ENCODE measurements around a stretch of chr3.

DNA sequence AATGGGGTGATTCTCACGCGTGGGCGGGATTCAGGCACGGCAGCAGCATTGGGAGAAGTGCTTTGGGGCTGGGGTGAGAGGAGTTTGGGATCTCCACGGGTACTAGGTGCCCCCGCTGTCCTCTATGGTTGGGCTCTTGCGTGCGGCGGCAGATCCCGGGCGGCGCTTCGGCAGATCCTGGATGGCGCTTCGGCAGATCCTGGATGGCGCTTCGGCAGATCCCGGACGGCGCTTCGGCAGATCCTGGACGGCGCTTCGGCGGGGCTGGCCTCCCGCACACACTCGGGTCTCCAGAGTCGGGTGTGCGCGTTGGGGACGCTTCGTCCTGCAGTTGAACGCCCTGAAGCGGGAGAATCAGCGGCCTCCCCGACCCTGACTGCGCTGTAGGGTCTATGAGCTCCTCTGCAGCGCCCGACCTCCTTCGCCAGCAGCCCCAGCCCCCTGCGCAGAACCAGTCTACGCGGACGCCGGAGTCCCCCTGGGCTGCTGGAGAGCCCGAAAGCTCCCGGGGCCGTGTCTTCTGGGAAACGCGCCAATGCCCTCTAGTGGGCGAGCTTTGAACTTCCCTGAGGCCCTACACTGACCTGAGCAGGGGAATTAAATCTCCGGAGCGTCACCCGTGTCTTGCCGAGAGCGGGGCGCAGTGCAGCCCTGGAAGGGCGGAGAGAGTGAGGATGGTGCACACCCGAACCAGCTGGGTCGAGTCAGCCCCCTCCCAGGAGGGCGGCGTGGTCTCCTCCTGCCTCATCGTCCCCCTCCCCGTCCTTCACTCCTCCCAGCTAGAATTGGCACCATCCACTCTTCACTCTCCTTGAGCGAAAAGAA, 48.0 kb upstream of the EPHB3 start:
- RRBS, 2 experiments: 1 to 3% methylated on average over 4 to 11 of the region's 65 CpGs
CAGE:
- cytosol, long polyA minus RNA: no peak
- cytosol, long polyA plus RNA: no peak
- long polyA plus RNA: no peak
- nucleus, long polyA minus RNA: no peak
- nucleus, long polyA plus RNA: no peak

DNA sequence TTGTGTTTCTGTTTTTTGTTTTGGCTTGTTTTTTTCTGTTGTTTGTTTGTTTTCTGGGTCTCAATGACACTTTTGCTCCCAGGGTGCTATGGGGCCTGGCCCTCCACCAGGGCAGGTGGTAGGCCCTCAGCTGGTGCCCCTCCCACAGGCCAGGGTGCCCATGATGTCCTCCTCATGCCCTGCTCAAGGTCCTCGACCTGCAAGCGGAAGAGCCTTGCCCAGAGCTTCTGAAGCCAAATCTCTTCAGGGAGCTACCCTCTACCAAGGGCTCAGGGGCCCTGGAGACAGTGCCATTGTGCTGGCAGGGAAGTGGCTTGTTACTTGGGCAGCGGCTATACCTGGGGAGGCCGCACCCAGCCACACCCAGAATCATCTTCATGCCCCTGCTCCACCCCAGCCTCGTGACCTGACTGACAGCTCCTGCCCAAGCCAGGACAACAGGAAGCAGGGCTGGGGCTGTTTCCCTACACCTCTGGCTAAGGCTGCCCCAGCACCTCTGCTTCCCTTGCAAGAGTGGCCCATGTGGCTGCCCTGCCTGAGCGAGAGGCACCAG, 5.3 kb downstream of the EPHB3 start:
- RRBS, 2 experiments: no CpG with 5 or more reads among the region's 6 CpGs
CAGE:
- cytosol, long polyA minus RNA: no peak
- cytosol, long polyA plus RNA: no peak
- long polyA plus RNA: no peak
- nucleus, long polyA minus RNA: no peak
- nucleus, long polyA plus RNA: no peak

DNA sequence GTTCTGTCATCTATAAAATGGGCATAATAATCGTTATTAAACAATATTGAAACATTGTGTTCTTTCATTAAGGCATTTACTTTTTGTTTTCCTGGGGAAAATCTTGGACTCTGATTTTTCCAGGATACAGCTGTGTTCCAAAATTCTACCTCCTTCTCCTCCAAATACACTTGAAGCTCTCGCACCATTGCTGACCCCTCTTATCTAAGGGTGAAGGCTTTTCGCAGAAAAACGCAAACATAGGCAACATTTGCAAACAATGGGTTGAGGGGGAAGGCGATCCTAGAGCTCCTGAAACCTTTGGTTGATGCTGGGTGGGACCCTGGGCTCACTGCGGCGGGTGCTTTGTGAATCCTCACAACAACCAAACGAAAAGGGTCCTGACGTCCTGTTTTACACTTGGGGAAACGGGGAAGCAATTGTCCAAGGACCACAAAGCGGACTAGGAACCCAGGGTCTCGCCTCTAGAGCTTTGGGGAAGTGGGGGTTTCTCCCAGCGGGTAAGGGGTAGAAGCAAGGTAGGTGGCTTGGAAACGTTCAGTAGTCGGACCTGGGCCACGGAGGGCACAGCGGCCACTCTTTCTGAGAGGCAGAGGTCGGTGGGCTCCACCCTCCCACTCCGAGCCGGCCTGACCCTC, 42.0 kb downstream of the EPHB3 start:
- RRBS, 2 experiments: no CpG with 5 or more reads among the region's 20 CpGs
CAGE:
- cytosol, long polyA minus RNA: no peak
- cytosol, long polyA plus RNA: no peak
- long polyA plus RNA: no peak
- nucleus, long polyA minus RNA: no peak
- nucleus, long polyA plus RNA: no peak

DNA sequence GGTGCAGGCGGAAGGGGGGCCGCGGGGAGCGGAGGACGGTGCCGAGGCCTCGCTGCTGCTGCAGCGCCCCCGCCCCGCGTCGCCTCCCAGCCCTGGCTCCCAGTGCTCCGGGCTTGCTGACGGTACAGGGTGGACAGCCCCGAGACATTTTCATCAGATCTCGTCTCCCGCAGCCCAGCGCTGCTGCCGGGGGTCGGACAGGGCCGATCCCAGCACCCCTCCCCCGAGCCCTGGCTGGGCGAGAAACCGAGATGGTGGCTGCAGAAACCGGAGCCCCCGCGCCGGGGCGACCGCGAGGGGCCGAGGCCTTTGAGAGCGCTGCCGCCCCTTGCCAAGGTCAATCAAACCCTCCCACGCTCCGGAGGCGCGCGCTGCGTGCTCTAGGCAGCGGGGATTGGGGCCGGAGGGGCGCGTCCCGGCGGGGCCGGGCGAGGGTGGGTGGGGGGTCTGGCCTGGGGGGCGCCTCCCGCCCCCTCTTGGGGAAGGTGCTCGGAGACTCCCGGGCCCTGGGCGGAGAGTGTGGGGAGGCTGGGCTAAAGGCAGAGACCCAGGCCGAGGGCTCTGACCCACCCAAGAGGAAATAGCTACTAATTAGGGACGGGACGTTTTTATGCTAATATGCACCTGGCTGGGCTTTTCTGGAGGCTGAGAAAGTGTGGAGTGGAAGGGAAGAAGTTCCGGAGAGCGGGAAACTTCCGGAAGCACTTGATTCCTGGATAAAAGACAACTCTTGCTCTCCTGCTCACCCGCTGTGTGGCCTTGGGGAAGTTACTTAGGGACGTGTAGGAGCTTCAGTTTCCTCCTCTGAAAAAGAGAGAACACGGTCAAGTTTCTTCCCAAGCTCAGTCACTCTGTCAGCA, 42.7 kb downstream of the EPHB3 start:
- RRBS, 2 experiments: 3% methylated on average over 31 of the region's 62 CpGs
CAGE:
- cytosol, long polyA minus RNA: no peak
- cytosol, long polyA plus RNA: no peak
- long polyA plus RNA: no peak
- nucleus, long polyA minus RNA: no peak
- nucleus, long polyA plus RNA: no peak

DNA sequence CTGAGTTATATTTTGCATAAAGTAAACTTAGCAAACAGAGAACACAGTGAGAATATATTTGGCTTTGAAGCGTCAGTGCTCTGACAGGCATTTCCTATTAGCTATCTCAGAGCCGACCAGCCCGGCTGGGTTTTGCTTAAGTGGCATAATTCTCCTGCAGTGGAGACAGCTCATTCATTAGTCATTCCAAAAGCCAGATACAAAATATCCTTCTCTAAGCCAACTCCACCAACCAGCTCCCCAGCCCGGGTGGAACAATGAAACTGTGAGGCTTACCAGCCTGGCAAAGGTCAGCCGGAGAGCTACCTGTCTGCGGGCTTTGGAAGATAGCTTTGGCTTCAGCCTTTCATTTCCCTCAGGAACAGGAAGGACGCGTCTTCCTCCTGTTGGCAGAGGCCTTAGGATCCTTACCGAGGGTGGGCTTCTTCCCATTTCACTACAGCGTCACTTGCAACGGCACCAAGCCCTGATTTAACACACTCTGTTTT, 26.3 kb upstream of the MAGEF1 start:
- RRBS, 2 experiments: 0 to 19% methylated on average over 1 of the region's 11 CpGs
CAGE:
- cytosol, long polyA minus RNA: no peak
- cytosol, long polyA plus RNA: no peak
- long polyA plus RNA: no peak
- nucleus, long polyA minus RNA: no peak
- nucleus, long polyA plus RNA: no peak

DNA sequence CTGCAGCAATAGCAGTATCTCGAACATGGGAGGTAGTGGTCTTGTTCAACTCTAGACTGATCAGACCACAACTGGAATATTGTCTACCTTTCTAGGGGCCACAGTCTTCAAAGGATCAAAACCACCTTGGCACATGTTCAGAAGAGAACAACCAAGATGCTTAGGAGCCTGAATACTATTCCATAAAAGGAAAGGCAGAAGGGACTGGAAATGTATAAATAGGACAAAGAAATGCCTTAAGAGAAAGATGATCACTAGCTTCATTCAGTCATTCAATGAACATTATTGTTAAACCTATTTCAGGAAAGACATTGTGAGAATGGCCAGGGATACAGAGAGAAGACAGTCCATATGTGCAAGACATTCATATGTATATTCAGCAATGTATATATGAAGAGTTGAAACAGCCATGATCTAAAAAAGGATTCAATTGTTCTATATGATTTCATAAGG, 2.2 kb downstream of the C3orf70 start:
- RRBS, 2 experiments: no CpG with 5 or more reads among the region's 1 CpG
CAGE:
- cytosol, long polyA minus RNA: no peak
- cytosol, long polyA plus RNA: no peak
- long polyA plus RNA: no peak
- nucleus, long polyA minus RNA: no peak
- nucleus, long polyA plus RNA: no peak

DNA sequence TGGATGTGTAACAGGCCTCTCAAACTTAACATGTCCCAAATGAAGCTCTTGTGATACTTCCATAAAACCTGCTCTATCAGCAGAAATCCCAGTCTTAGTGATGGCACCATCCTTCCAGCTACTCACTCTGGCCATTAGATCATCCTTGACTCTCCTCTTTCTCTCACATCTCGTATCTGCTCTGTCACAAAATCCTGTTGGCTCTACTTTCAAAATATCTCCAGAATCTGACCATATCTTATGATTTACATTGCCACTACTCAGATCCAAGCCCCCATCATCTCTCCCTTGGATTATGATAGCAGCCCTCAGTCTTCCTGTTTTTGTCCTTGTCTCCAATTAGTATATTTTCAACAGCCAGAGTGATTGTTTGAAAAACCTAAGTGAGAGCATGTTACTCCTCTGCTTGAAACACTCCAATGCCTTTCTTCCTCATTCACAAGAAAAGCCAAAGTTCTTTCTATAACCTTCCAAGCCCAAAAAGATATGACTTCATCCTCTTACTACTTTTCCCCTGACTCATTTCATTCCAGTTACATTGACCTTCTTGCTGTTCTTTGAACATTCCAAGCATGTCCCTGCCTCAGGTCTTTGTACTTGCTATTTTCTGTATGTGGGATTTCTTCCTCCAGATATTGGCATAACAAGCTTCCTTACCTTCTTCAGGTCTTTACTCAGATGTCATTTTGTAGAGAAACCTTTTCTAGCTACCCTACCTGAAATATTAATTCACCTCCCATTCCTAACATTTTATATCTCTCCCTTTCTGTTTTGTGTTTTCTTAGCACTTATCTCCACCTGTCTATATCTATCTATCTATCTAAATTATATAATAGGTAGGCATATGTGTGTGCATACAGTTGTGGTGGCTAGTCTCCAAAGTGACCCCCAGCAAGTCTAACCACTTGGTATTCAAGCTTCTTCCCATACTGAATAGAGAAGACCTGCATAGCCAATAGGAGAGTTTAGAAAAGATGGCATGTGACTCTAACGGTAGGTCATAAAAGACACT, 28.3 kb downstream of the EHHADH start:
- RRBS, 2 experiments: no CpG with 5 or more reads among the region's 2 CpGs
CAGE:
- cytosol, long polyA minus RNA: no peak
- cytosol, long polyA plus RNA: no peak
- long polyA plus RNA: no peak
- nucleus, long polyA minus RNA: no peak
- nucleus, long polyA plus RNA: no peak

GRCh38 chr3:185316935-185317591, 45.9 kb upstream of the MAP3K13 start:
- RRBS, 2 experiments: no CpG with 5 or more reads among the region's 4 CpGs
CAGE:
- cytosol, long polyA minus RNA: no peak
- cytosol, long polyA plus RNA: no peak
- long polyA plus RNA: no peak
- nucleus, long polyA minus RNA: no peak
- nucleus, long polyA plus RNA: no peak

GRCh38 chr3:185402449-185403077, 39.6 kb downstream of the MAP3K13 start:
- RRBS, 2 experiments: no CpG with 5 or more reads among the region's 7 CpGs
CAGE:
- cytosol, long polyA minus RNA: no peak
- cytosol, long polyA plus RNA: no peak
- long polyA plus RNA: no peak
- nucleus, long polyA minus RNA: no peak
- nucleus, long polyA plus RNA: no peak

DNA sequence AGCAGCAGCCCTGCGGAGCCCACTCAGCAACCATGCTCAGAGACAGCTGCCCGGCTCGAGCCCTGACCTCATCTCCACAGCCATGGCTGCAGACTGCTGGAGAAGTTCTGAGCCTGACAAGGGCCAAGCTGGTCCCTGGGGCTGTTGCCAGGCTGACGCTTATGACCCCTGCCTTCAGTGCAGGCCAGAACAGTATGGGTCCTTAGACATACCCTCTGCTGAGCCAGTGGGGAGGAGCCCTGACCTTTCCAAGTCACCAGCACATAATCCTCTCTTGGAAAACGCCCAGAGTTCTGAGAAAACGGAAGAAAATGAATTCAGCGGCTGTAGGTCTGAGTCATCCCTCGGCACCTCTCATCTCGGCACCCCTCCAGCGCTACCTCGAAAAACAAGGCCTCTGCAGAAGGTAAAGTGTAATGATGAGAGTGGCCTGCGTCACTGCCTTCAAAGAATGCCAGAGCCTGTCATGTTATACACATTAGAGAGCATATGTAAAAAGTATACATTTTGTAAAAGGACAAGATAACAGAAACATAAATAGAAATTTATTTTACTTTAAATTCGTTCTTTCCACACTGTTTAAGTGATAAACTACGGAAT, 25.4 kb downstream of the TMEM41A start:
- RRBS, 2 experiments: no CpG with 5 or more reads among the region's 14 CpGs
CAGE:
- cytosol, long polyA minus RNA: no peak
- cytosol, long polyA plus RNA: no peak
- long polyA plus RNA: no peak
- nucleus, long polyA minus RNA: no peak
- nucleus, long polyA plus RNA: no peak

DNA sequence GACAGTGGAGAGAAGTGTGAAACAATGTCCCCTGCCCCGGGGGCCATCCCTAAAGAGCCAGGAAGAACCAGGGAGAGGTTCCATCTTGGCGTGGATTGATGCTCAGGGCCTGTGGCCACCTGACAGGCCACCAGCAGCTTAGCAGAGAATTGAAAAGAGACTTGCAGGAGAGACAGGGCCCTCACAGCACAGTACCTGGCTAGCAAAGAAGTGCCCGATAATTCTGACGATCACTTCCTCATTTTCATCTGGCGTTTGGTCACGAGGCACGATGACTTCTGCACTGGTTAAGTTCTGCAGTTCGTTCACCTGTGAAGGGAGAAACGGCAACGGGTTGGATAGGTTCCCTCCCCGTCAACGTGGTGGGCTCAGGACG, 60.7 kb downstream of the SENP2 start:
- RRBS, 2 experiments: no CpG with 5 or more reads among the region's 13 CpGs
CAGE:
- cytosol, long polyA minus RNA: no peak
- cytosol, long polyA plus RNA: no peak
- long polyA plus RNA: no peak
- nucleus, long polyA minus RNA: no peak
- nucleus, long polyA plus RNA: no peak

- RRBS, 2 experiments: 92 to 100% methylated on average over 1 to 3 of the region's 7 CpGs
CAGE:
- cytosol, long polyA minus RNA: no peak
- cytosol, long polyA plus RNA: no peak
- long polyA plus RNA: no peak
- nucleus, long polyA minus RNA: start-site peak on the minus strand at chr3:185760522-185760560, 23 reads; start-site peak on the minus strand at chr3:185760670-185760722, 23 reads; start-site peak on the minus strand at chr3:185760874-185760955, 21 reads
- nucleus, long polyA plus RNA: no peak
Measured at GRCh38 chr3:185760390-185761256, 64.2 kb downstream of the IGF2BP2 start.

DNA sequence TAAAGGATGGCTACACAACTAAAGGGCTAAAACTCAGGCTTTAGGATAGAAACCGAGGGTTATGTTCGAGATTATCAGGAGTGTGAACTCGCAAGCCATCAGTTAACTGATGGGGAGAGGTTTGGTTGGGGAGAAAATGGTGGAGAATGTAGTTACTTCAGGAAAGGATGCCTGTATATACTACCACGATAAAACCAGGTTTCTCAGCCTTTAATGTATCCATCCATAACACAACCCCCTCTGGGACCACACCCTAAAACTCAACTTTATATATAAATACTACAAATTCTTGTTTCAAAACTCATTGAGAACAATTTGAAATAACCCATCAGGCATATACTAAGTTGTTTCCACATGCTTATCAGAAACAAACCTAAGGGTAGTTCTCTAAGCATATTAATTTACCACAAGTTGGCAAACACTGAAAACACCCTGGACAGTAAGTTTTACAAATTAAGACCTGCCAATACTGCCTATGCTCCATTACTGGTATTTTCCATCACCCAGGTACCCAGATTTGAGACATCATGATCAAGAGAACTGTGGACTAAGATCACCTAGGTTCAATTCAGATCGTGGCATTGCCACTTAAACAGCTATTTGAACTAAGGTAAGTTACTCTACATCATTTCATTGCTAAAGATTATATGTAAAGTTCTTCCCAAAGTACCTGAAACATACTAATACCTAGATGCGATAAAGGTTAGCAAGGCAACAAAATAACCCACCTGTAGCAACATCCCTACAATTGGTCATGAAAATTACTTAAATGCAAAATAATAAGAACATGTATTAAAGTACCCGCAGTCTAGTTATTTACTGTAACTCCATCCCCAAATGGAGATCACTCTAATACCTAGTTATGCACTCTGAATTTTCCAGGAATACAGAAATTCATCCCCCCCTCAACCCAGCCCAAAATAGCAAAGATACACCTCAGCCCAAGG, 21.8 kb downstream of the TRA2B start:
- RRBS, 2 experiments: no CpG with 5 or more reads among the region's 7 CpGs
CAGE:
- cytosol, long polyA minus RNA: no peak
- cytosol, long polyA plus RNA: no peak
- long polyA plus RNA: no peak
- nucleus, long polyA minus RNA: start-site peak on the minus strand centred at position 273 of the sequence, 35 bp wide, 18 reads
- nucleus, long polyA plus RNA: no peak

DNA sequence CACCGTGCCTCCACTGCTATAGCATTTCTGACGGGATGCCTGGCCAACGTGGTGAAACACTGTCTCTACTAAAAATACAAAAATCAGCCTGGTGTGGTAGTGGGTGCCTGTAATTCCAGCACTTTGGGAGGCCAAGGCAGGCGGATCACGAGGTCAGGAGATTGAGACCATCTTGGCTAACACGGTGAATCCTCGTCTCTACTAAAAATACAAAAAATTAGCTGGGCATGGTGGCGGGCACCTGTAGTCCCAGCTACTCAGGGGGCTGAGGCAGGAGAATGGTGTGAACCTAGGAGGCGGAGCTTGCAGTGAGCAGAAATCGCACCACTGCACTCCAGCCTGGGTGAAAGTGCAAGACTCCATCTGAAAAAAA, 36.0 kb upstream of the TRA2B start:
- RRBS, 2 experiments: no CpG with 5 or more reads among the region's 10 CpGs
CAGE:
- cytosol, long polyA minus RNA: no peak
- cytosol, long polyA plus RNA: no peak
- long polyA plus RNA: no peak
- nucleus, long polyA minus RNA: no peak
- nucleus, long polyA plus RNA: no peak

DNA sequence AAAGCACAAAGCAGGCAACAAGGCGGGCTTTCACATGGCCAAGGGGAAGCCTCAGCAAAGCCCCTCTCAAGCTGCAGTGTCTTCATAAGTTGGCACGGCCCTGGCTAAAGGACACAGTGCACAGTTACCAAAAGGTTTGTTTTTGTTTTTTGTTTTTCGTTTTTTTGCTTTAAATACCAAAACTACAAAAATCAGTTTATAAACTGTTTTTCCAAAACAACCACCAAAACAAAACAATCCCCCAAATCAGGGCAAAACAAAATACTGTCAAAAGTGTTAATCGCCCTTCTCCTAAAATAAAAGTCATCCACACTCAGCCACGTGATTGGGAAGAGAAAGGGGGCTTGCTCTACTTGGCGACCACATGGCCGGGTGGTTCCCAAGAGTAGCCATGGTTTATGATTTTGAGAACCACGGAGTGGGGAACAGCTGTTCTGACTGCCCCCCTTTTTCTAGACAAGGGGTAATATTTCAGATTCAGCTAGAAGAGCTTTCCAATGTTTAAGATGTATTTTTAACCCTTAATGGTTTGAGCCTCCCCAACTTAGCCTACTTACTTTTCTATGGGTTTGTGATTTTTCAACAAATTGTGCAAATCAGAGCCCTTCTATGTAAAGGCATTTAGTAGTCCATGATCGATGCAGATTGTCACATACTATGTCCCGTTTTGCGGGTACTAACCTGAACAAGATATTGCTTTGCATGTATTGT, 61.1 kb downstream of the ETV5 start:
- RRBS, 2 experiments: no CpG with 5 or more reads among the region's 11 CpGs
CAGE:
- cytosol, long polyA minus RNA: start-site peak on the minus strand centred at position 309 of the sequence, 93 bp wide, 53 reads; start-site peak on the minus strand centred at position 529 of the sequence, 13 bp wide, 30 reads; start-site peak on the minus strand centred at position 616 of the sequence, 11 bp wide, 17 reads
- cytosol, long polyA plus RNA: no peak
- long polyA plus RNA: no peak
- nucleus, long polyA minus RNA: no peak
- nucleus, long polyA plus RNA: no peak

DNA sequence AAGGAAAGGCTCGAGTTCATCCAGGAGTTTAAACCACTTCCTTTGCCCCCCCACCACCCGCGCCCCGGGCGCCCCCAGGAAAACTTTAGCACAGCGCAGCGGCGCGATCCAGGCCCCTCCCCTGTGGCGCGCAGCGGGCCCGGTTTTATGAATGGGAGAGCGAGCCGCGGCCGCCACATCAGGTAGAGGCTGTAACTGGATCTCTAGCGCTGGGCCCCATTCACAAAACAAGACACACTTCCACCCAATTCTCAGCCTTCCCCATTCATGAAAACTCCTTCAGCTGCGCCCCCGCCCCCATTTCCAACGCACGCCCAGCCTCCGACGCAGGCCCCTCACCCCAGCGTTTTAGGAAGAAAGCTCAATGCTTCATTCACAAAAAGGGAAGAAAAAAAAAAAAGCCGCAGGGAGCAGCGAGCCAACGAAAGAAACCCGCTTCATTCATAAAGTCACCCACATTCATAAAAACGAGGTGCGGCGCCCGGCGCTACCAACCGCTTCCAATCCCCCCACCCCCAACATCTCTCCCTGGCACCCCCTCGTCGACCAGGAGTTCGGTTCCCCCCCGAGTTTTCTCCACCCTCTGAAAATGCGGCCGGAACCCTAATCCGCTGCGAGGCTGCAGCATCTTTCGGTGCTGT, 1.2 kb downstream of the ETV5 start:
- RRBS, 2 experiments: under 1 to 1% methylated on average over 11 to 13 of the region's 44 CpGs
CAGE:
- cytosol, long polyA minus RNA: no peak
- cytosol, long polyA plus RNA: no peak
- long polyA plus RNA: no peak
- nucleus, long polyA minus RNA: no peak
- nucleus, long polyA plus RNA: no peak

- RRBS, 2 experiments: no CpG with 5 or more reads among the region's 4 CpGs
CAGE:
- cytosol, long polyA minus RNA: no peak
- cytosol, long polyA plus RNA: no peak
- long polyA plus RNA: no peak
- nucleus, long polyA minus RNA: no peak
- nucleus, long polyA plus RNA: no peak
Measured at GRCh38 chr3:186236550-186236985, 125.5 kb downstream of the DGKG start.

DNA sequence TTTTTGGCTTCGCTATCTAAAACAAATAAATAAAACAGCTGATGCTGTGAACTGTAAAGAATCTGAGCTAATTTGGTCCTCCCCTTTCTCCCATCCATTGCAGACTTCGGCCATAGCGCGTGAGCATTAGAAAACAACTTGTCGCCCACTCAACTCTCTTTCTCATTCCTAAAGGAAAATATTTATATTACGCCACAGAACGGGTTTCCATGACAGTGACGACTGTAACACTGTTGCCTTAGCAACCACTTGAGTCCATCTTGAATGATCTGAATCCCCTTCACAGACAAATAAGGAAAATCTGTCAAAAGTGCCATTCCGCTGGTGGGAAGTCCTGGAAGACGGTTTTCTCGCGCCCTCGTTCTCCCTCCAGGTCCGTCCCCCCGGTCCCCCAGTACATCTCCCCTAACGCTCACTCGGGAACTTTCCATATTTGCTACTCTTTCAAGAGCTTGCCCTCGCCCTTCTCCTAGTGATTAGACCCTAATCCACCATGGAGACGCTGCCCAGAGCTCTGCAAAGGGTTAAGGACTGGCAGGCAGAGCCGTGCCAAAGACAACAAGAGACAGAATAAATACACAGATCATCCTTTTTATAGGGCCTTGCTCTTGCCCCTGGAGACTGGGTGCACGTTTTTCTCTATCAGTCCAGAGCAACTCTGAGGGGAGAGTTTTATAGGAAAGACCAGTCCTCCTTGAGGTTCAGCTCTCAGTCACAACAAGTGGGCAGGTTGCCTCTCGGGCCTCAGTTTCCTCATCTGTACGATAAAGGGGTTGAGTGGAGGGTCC, 50.5 kb downstream of the CRYGS start:
- RRBS, 2 experiments: no CpG with 5 or more reads among the region's 23 CpGs
CAGE:
- cytosol, long polyA minus RNA: no peak
- cytosol, long polyA plus RNA: no peak
- long polyA plus RNA: no peak
- nucleus, long polyA minus RNA: no peak
- nucleus, long polyA plus RNA: no peak

DNA sequence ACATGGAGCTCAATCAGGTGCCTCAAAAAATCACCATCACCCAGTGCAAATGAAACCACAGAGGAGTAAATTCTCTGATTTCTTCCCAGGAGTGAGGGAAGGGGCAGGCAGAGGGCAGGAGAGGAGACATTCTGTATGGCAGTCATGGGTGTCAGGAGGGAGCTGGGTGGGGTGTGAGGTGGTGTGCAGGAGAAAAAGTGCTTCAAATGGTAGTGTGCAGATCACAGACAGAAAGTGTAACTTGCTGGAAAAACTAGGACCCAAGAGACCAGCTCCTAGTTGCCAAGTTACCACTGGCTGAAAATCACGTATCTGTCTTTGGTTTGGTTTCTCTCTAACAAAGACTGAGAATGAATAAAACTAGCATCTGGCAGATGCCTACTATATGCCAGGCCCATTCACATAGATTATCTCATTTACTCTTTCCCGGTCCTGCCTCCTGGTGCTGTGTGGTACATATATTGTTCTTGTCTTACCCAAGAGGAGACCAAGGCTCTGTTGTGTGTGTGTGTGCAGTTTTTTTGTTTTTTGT, 599 bp downstream of the AHSG start:
- RRBS, 2 experiments: no CpG with 5 or more reads among the region's 2 CpGs
CAGE:
- cytosol, long polyA minus RNA: no peak
- cytosol, long polyA plus RNA: no peak
- long polyA plus RNA: no peak
- nucleus, long polyA minus RNA: no peak
- nucleus, long polyA plus RNA: no peak

DNA sequence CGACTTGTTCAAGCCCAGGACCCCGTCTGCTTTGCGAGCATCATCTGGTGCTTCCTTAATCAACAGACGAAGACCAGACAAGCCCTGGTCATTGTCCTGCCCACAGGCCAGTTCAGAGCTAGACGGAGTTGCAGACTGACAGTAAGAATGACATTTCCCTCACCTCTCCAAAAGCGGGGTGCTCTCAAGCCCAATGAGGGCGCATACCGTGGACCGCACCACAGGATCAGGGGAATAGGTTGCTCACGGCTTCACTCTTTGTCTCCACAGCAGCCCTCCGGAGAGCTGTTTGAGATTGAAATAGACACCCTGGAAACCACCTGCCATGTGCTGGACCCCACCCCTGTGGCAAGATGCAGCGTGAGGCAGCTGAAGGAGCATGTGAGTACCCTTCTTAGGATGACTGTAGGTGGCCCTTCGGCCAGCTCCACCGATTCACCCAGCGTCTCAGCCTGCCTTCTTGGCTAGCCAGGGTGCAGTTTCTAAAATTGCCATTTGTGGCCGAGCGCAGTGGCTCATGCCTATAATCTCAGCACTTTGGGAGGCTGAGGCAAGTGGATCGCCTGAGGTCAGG, 2.6 kb downstream of the AHSG start:
- RRBS, 2 experiments: no CpG with 5 or more reads among the region's 18 CpGs
CAGE:
- cytosol, long polyA minus RNA: start-site peak on the plus strand centred at position 336 of the sequence, 90 bp wide, 294 reads
- cytosol, long polyA plus RNA: no peak
- long polyA plus RNA: no peak
- nucleus, long polyA minus RNA: no peak
- nucleus, long polyA plus RNA: no peak

All from HepG2 (cell line).